Fibroblast of the aortic adventitia (primary cell): ENCODE data around the gene TNS3.

- CAGE, long polyA plus RNA: no peak
Measured at GRCh38 chr7:44834013-44834823, 13.7 kb downstream of the H2AZ2 start.

DNA sequence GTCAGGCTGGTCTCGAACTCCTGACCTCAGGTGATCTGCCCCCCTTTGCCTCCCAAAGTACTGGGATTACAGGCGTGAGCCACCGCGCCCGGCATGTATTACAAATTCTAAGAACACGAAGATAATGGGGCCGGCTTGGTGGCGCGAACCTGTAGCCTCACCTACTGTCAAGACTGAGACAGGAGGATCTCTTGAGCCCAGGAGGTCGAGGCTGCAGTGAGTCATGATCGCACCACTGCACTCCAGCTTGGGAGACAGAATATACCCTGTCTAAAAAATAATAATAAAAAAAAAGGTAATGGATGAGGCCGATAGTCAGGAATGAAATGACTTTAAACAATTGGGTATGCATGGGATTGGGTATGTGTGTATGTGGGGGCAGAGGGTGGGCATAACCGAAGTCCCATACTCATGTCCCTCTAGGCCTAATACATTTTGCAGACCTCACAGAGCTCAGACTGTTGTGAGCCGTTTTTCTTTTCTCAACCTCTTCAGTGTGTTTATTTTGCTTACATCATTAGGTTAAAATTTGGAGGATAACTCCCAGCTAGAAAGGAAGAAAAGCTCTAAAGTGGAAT, 1.1 kb upstream of the H2AZ2 start:
- CAGE, long polyA plus RNA: no peak

DNA sequence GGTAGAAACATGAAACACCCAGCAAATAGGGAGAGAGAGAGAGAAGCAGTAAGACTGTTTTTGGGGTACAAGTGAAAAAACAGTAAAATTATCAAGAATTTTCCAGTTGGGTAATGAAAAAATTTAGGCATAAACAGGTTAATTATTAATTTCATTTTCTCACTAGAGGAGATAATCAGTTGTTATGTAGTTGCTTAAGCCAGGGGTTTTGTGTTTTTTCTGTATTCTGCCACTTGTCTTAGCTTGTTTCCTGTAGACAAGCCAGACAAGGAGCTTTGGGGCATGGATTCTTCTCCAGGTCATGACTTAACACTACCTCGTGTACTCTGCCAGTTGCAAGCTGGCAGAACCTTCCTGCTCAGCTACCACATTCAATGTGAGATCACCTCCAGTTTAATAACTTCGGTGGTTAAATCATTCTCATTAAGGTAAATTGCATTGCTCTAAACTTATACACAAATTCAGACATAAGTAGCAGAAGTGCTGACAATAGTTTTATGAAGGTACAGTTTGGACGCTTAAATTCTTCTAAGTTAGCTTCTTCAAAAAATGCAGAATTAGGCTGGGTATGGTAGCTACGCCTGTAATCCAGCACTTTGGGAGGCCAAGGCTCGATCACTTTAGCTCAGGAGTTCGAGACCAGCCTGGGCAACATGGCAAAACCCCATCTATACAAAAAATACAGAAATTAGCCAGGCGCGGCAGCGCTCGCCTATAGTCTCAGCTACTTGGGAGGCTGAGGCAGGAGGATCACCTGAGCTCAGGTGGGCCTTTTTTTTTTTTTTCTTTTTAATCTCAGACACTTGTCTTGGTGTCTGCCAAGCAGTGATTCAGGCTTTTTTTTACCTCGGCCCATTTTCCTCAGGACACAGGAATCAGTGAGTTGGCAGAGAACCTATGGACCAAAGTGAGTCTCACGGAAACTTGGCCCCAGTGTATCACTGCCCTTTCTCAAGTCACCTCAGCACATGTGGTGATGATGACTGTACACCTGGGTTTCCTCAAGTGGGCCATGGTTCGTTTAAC, 2.0 kb downstream of the CCM2 start:
- CAGE, long polyA plus RNA: no peak

DNA sequence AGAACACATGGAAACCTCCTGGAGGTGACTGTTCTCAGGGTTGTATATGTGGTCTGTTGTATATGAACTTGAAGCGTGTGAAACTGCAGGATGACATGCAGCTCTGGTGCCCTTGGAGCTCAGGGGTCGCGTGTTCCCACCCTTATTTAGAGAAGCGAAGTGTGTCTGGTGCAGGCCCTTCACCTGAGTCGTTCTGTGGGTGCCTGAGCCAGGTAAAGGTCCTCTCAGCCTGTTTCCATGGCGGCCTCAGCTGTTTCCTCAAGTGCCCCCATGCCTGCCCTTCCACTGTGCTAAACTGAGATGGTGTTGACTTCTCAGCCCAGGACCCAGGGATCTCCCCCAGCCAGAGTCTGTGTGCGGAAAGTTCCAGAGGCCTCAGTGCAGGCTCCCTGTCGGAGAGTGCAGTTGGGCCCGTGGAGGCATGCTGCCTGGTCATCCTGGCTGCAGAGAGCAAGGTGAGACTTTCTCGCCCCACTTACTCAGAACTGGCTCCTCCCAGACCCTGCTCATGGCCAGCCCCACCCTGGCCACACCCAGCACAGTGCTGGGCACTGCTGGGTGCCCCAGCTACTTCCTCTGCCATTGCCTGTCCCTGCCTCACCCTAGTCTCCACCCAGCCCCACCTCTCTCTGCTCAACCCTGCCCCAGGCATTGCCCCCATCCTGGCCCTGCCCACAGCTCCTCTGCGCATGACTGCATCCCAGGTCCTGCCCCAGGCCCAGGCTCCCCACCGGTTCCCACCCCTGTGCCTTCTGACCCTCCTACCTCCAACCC, 20.5 kb downstream of the NACAD start:
- CAGE, long polyA plus RNA: no peak

DNA sequence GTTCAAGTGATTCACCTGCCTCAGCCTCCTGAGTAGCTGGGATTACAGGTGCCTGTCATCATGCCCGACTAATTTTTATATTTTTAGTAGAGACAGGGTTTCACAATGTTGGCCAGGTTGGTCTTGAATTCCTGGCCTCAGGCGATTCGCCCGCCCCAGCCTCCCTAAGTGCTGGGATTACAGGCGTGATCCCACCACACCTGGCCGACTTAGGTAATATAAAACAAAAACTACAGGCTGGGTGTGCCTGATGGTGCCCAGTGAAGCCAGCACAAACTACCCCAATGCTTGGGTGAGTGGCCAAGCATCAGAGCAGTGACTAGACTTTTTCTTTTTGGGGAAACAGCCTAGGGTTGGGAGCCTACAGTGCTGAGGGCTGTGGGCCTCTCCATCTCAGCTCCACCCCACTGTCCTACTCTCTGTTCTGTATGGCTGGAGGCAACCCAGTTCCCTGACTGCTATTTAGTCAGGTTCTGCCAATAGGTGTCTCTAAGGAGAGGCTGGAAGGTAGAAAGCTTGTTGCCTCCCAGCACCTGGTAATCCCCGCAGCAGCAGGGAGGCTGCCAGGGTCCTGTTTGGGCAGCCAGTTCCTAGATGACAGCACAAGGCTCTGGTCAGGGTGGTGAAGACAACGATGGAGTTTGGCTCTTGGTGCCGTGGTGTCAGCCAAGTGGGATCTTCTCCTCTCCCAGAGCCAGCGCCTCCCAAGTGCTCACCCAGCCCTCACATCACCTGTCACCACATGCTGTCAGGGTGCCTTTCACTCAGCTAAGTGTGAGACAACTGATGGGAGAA, 10.4 kb upstream of the NACAD start:
- CAGE, long polyA plus RNA: no peak

- CAGE, long polyA plus RNA: no peak
Measured at GRCh38 chr7:45108126-45109502, 2.9 kb downstream of the TBRG4 start.

DNA sequence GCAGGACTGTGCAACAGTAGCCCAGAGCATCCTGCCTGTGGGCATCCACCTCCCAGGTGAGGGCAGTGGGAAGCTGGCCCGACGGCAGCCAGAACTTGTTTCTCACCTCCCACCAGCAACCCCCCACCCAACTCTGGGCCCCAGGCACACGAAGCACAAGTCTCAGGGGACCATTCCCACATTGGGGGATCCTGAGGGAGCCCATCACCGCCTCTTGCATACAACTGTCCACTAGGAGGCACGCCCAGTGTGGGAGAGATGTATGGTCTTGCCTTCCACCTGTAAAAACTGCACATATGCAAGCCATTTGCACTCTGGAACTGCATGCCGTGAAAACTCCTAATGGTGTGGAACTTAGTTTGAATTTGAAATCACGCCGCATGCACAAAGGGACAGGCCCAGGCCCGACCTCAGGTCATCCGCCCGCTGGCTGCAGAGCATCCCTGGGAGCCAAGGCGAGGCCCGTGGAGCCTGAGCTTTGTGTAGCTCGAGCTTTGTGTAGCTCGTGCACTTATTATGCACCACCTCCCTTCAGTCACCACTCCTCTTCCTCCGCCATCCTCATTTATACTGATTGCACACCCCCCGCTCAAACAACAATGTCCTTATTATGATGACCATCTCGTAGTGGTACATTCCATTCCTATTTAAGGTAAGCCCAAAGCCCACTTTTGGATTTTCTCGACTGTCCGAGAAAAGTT, 147.9 kb downstream of the ADCY1 start:
- CAGE, long polyA plus RNA: no peak

GRCh38 chr7:45881712-45882488, 6.4 kb upstream of the IGFBP1 start:
- CAGE, long polyA plus RNA: no peak

- CAGE, long polyA plus RNA: no peak
Measured at GRCh38 chr7:45885558-45886315, 2.6 kb upstream of the IGFBP1 start.

- CAGE, long polyA plus RNA: no peak
Measured at GRCh38 chr7:45912845-45913861, 7.9 kb downstream of the IGFBP3 start.

DNA sequence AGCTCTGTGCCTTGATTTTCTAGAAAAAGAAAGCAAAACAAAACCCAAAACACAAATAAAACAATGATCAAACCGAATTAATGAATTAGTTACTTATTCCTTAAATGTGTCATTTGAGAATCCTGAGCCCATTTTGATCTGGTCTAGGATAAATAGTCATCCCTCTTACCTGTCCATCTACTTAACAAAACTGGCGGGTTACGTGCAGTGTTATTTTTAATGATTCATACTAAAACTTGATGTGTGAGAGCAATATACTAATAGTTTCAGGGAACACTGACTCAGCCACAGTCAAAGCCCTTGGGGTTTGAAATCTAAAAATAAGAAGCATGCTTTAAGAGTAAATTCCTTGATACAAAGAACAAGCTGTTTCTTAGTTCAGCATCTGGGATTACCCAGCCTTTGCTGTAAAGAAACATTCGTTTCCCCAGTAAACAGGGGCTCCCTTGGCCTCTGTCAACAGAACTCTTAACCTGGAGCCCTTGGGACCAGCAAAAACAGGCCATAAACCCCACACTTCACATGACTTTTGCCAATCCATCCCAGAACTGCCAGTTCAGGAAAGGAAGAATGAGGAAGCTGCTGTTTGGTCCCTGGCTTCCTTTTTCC, 370.6 kb upstream of the IGFBP3 start:
- CAGE, long polyA plus RNA: no peak

- CAGE, long polyA plus RNA: no peak
Measured at GRCh38 chr7:47228571-47229062, 353.3 kb downstream of the TNS3 start.

DNA sequence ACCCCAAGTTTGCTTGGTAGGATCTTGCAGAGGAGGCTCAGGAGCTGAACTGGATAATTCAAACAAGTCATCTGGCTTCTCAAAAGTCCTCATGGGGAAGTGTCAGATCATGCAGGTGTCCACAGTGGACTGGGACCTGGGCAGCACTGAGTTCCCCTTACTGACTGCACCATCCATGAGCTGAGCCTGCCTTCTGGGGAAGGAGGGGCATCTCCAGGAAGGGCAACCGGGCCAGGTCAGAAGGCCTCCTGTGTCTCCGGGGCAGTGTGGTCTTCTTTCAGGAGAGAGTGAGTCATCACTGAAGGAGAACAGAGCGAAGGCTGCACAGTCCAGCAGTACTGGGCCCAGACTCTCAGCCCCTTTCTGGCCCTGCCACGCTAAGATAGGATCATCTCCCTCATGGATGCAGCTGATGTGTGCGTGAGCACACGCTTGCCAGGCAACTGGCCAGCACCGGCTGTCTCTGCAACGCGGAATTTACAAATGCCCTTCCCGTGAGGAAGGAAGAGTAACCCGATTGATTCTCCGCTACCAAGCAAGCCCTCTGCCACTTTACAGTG, 328.3 kb downstream of the TNS3 start:
- CAGE, long polyA plus RNA: no peak

- CAGE, long polyA plus RNA: no peak
Measured at GRCh38 chr7:47294876-47295262, 287.0 kb downstream of the TNS3 start.

- CAGE, long polyA plus RNA: no peak
Measured at GRCh38 chr7:47301514-47302072, 280.3 kb downstream of the TNS3 start.

DNA sequence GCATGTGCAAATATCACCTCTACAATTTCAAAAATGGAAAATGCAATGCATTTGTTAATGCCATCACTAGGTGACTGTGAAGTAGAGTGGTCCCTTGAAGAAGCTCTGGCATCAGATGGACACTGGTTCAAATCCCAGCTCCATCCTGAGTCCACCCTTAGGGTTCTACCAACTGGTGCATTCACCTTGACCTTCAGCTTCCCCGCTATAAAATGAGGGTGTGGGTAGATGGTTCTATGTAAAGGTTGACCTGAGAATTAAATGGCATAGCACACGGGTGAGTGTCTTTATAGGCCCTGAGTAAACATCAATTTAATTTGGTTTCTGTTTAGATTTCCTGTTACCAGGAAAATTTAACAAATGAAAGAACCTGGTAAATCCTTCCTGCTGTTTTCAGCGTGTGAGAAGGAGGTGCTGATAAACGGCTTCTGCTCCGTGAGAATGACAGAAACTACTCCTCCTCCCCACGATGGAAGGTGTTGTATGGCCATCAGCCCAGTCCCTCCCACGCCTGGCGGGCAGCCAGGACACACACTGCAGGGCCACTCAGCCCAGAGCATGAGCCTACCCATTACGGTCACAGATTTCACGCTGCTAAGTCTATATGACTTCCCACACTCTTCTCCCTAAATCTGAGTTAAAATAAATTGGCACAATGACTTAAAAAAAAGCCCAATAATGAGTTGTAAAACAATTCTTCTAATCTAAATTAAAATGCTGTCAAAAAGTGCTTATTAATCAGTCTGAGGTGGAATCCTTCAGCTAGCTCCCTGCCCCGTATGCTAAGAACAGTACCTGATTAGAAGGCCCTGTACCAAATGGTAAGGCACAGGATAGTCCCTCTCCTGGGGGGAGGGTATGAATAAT, 210.0 kb downstream of the TNS3 start:
- CAGE, long polyA plus RNA: no peak

- CAGE, long polyA plus RNA: no peak
Measured at GRCh38 chr7:47402844-47403985, 178.7 kb downstream of the TNS3 start.

GRCh38 chr7:47579383-47579755, 2.5 kb downstream of the TNS3 start:
- CAGE, long polyA plus RNA: no peak

GRCh38 chr7:47580748-47581389, 1.0 kb downstream of the TNS3 start:
- CAGE, long polyA plus RNA: no peak

- CAGE, long polyA plus RNA: no peak
Measured at GRCh38 chr7:47581425-47582442, at the start of gene TNS3. TNS3 (minus strand) TSS chr7:47582111.